Frontal cortex (tissue), 2 donors: ENCODE measurements around a stretch of chr3.

- RAMPAGE, long total RNA, result no peak
These were observed 45.0 kb downstream of the RFTN1 start for GRCh38 chr3:16468491-16468904.

DNA sequence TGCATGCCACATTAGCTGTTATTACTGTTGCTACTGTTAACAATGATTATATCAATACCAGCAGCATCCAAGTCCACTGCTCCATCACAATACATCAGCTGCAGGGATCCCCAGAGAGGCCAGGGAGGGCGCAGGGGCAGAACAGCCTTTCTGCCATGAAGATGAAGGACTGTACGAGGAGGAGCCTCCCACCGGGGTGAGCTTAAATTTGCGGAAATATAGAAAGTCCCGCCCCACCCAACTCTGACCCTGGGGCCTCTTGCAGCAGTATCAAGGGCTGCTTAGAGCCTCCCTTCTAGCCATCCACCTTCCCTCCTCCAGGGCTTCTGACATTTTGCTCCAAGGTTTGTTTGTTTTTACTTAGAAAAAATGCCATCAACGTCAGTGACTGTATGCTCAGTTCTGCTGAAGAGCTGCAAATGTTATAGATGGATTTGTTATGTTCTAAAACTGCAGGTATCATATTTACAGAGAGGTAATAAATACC lies 30.8 kb downstream of the RFTN1 start:
- RAMPAGE, long total RNA, result no peak

DNA sequence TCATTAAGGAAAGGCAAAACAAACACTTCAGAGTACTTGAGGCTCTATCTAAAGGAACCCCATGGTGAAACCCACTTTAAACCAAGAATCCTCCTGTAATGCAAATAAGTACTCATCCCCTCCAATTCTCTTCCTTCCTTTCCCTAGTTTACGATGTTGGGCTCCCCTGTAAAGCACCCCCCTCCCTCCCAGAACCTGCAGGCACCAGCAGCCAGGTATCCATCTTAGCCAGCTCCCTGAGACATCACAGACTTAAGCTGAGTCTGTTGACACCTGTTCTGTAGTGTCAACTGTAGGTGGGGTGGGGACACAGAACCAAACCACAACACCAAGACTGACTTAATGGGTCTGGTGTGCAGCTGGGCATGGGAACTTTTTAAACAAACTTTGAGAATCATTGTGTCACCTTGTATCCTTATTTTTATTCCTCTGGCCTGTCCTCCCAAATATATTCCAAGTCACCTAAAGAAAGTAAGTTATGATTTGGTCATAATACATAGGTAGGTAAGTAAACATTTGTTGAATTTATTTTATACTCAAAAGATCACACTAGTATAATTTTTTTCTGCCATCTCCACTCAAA lies 30.2 kb downstream of the RFTN1 start:
- RAMPAGE, long total RNA, result no peak

DNA sequence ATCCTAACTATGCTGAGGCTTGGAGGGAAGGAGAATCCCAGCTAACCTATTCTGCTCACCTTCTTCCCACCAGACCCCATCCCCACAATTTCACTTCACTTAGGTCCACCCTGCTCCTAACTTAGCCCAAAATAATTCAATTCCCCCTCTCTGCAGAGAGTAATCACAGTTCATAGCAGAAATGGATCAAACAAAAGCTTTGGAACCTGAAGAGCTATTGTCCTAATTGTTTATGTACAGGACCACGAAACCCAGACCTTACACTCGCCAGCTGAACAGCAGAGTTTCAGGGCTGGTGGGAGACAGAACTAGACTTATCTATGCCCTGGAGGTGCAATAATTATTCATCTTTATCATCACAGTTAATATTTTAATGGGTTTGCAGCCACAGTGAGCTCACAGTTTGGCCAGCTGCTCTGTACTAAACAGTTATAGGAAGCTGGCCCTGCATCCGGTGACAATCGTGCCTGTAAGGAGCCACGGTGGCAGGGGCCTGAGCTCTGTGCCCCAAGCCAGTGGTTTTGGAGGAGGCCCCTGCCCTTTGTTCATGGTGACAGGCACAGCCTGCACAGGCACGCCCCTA lies 3.0 kb upstream of the RFTN1 start:
- RAMPAGE, long total RNA, result no peak

- RAMPAGE, long total RNA, result no peak
These were observed 83.6 kb upstream of the PLCL2 start for GRCh38 chr3:16801169-16801587.

GRCh38 chr3:16837466-16838136 lies 47.2 kb upstream of the PLCL2 start:
- RAMPAGE, long total RNA, result no peak

DNA sequence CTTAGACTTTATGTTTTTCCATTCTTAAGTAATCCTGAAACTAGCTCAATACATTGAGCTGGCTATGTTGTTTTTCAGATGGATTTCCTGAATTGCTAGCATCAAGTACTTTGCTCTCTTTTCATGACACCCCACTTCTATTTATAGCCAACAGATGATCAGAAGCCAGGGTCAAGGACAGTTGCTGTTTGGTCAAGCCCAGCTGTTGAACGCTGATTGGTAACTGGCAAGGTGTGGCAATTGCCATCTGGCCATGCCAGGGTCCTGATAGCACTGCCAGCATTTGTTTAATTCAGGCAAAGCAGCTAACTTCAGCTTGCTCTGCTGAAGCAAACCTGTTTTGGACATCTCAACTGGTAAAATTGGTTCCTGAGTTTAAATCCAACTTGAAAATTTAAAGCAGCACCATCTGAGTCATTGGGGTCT lies 46.1 kb upstream of the PLCL2 start:
- RAMPAGE, long total RNA, result no peak

DNA sequence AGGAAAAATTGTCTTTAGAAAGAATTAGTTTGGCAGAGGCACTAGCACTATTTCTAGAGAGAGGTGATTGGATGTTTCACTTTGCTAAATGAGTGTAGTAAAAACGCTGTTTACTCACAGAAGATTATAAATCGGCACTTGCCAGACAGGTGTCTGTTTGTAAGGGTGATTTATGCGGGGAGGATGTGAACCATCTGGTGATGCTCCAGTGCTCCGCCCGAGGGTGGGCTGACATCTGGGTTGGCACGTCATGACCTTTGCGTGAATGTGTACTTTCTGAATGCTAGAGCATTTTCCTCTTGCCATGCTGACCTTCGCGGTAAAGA lies 12.7 kb downstream of the PLCL2 start:
- RAMPAGE, long total RNA, result no peak

DNA sequence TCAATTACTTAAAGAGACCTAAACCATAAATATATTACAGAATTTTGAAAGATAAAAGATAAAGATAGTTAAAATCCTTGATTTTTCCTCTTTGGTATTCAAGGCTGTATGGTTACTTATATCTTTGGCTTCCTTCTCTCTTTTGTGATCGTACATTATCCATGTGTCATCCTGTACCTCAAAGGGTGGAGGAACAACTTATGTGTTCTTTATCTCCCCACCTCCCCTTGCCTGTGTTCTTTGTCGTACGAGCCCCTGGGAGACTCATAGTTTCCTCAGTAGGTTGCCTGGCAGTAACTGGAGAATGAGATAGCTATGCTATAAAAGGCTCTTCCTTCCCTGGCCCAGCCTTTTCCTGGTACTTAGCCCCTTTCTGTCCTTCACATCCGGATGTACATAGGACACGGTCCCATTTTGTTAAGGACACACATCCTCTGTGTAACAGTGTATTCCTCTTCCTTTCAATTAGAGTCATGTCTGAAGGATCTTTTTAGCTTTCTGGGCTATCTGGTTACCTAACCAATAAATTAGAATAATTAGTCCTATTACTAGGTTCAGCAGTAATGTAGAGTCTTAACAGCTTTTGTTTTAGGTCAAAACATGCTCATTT lies 32.1 kb downstream of the PLCL2 start:
- RAMPAGE, long total RNA, result no peak

DNA sequence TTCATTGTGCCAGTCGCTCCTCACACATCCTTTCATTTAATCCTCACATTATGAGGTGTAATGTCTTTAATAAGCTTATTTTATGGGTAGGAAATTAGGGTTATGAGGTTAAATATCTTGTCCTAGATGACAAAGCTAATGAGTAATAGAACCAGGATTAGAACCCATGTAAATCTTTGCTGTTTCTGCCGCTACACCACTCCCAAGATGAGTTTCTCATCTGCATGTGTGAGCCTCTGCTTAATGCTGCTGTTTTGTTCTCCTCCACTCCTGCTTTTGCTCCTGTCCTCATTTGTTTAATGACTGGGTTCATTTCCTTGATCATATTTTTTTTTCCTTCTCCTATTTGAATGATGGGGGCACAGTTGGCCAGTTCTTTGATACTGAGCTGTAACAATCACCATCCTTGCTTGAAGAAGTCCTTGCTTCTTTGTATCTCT lies 155.9 kb downstream of the PLCL2 start:
- RAMPAGE, long total RNA, result no peak

GRCh38 chr3:17151403-17152197 lies 266.8 kb downstream of the PLCL2 start:
- RAMPAGE, long total RNA, result no peak

GRCh38 chr3:17300389-17300909 lies 415.7 kb downstream of the PLCL2 start:
- RAMPAGE, long total RNA, result no peak

DNA sequence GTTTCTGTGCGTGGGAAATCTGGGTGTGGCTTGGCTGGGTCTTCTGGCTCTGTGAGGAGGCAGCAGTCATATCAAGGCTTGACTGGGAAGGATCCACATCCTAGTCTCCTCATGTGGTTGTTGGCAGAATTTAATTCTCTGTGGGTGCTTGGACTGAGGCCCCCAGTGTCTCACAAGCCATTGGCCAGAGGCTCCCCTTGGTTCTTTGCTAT lies 102.7 kb upstream of the TBC1D5 start:
- RAMPAGE, long total RNA, result no peak

DNA sequence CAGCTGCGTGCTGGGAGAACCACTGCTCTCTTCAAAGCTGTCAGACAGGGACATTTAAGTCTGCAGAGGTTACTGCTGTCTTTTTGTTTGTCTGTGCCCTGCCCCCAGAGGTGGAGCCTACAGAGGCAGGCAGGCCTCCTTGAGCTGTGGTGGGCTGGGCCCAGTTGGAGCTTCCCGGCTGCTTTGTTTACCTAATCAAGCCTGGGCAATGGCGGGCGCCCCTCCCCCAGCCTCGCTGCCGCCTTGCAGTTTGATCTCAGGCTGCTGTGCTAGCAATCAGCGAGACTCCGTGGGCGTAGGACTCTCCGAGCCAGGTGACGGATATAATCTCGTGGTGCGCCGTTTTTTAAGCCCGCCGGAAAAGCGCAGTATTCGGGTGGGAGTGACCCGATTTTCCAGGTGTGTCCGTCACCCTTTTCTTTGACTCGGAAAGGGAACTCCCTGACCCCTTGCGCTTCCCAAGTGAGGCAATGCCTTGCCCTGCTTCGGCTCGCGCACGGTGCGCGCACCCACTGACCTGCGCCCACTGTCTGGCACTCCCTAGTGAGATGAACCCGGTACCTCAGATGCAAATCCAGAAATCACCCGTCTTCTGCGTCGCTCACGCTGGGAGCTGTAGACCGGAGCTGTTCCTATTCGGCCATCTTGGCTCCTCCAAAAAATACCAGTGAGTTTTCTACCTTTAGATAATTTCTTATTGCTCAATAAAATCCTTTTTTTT lies 118.5 kb upstream of the TBC1D5 start:
- RAMPAGE, long total RNA, result no peak

GRCh38 chr3:18331019-18331463 lies 94.1 kb downstream of the SATB1 start:
- RAMPAGE, long total RNA, result no peak

GRCh38 chr3:18499162-18499773 lies 74.1 kb upstream of the SATB1 start:
- RAMPAGE, long total RNA, result no peak

DNA sequence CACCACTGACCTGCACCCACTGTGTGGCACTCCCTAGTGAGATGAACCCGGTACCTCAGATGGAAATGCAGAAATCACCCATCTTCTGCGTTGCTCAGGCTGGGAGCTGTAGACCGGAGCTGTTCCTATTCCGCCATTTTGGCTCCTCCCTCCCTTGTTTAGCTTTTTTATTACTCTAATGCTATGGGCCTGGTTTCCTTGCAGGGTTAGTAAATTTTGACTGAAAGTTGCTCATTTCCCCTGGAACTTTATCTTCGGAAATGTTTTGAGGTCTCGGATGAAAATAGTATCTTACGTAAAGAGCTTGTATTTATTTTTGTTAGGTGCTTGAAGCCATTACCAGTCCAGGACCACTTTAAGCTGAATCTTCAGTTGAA lies 269.0 kb upstream of the SATB1 start:
- RAMPAGE, long total RNA, result no peak

- RAMPAGE, long total RNA, result no peak
These were observed 300.5 kb upstream of the SATB1 start for GRCh38 chr3:18725417-18726345.

DNA sequence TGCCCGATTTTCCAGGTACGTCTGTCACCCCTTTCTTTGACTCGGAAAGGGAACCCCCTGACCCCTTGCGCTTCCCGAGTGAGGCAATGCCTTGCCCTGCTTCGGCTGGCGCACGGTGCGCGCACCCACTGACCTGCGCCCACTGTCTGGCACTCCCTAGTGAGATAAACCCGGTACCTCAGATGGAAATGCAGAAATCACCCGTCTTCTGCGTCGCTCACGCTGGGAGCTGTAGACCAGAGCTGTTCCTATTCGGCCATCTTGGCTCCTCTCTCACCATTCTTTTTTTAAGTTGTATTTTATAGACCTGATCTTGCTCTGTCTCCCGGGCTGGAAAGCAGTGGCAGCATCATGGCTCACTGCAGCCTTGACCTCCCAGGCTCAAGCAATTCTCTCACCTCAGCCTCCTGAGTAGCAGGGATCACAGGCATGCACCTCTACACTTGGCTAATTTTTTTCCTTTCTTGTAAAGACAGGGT lies 184.7 kb upstream of the KCNH8 start:
- RAMPAGE, long total RNA, result no peak

GRCh38 chr3:20041158-20042088 lies 1.2 kb downstream of the KAT2B start:
- RAMPAGE, long total RNA, result no peak